Spleen (tissue), 7 donors: ENCODE data around the gene MRPL21.

DNA sequence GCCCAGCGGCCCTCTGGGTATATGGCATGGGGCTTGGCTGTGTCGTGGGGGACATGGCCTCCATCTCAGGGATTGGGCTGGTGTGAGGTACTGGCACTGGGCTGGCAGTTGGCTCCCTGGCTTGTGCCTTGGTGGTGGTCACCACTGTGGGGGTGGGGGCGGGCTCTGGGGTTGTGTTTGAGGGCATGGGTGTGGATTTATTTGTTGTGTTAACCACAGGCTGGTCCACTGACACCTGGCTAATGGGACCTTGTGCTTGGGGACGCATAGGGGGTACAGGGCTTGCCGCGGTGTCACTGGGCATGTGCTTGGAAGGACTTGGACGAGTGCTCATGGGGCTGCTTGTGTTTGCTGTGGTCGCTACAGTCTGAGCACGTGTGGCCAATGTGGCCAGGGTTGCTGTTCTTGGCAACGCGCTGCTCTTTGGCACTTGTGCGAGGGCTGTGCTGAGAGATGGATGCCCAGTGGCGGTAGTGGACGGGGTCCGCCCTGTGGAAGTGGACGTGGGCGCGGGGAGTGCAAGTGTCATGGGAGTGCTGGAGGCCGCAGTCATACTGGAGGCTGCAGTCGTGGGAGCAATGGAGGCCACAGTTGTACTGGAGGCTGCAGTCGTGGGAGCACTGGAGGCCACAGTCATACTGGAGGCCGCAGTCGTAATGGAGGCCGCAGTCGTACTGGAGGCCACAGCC lies 9.6 kb downstream of the C11orf24 start:
- PRO-cap, 4 experiments: no peak in any of the 4 experiments
- RAMPAGE, long total RNA, 4 experiments: no peak in any of the 4 experiments

DNA sequence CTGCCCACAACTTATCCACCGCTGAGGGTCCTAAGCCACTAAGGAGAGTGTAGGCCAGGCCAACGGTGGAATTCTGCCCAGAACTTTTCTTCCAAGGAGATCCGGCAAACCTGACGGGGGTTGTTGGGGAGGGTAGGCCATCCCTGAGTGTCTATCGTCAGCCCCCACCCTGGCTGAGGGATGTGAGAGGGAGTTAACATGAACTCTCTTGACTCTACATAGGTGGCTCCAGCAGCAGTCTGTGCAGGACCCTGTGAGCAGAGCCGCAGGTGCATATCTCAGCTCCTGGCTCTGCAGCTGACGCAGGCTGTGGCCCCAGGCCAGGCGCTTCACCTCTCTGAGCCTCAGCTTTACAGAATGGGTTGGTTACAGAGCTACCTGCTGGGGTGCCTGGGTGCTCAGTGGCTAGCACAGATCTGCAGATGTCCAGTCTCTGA lies 16.1 kb upstream of the LRP5 start:
- PRO-cap, 4 experiments: no peak in any of the 4 experiments
- RAMPAGE, long total RNA, 4 experiments: no peak in any of the 4 experiments

- PRO-cap, 4 experiments: no peak in any of the 4 experiments
- RAMPAGE, long total RNA, 4 experiments: no peak in any of the 4 experiments
Measured at GRCh38 chr11:68338274-68338822, 26.0 kb downstream of the LRP5 start.

GRCh38 chr11:68342317-68343352 lies 30.2 kb downstream of the LRP5 start:
- PRO-cap, 4 experiments: no peak in any of the 4 experiments
- RAMPAGE, long total RNA, 4 experiments: no peak in any of the 4 experiments

DNA sequence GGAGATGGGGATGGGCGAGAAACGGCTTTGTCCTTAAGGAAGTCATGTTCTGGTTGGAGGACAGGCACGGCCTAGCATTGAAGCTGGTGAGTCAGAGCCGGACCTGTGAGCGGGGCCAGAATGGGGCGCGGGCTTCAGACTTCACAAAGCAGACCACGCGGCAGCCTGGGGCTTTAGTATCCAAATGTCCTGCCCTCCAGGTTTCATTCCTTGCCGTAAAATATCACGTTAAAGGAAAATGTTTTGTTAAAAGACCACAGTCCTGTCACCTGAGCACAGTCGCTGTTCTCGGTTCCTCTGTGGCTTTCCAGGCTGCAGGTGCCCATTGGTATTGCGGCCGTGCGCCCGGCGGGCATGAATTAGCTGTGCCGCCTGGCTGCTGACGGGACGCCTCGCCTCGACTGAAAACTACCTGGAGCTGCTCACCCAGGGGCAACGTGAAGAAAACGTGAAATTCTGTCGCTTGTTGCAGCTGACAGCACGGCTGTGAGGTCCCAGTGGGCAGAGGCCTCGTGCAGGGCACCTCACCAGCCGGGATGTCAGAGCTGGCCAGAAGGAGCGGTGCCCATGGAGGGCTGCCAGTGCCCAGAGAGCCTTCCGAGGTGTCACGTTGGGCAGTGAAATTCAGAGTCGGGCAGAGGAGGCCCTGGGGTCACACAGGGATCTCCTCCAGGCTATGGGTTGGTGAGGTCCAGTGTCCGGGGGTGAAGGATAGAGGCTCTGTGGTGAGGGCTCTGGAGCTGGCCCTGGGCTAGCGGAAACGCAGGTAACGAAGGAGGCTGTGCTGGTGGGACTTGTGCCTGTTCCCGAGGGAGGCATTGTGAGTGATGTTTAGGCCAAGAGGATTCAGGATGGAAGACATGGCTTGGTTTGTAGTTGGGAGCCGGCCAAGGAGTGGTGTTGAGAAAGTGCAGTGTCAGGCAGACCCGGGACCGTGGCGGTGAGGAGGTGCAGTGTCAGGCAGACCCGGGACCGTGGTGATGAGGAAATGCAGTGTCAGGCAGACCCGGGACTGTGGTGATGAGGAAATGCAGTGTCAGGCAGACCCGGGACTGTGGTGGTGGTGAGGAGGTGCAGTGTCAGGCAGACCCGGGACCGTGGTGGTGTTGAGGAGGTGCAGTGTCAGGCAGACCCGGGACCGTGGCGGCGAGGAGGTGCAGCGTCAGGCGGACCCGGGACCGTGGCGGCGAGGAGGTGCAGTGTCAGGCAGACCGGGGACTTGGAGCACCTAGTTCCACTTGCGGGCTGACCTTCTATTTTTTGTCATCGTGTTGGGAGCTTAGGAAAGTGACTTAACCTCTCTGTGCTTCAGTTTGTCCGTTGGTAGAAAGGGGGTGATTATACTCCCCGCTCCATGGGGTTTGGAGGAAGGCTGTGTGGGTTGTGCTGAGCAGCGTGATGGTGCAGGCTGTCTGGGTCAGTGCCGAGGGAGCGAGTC lies 59.4 kb downstream of the LRP5 start:
- PRO-cap, 4 experiments: no peak in any of the 4 experiments
- RAMPAGE, long total RNA, 4 experiments: no peak in any of the 4 experiments

GRCh38 chr11:68411491-68412190 lies 48.9 kb upstream of the PPP6R3 start:
- PRO-cap, 4 experiments: no peak in any of the 4 experiments
- RAMPAGE, long total RNA, 4 experiments: no peak in any of the 4 experiments

DNA sequence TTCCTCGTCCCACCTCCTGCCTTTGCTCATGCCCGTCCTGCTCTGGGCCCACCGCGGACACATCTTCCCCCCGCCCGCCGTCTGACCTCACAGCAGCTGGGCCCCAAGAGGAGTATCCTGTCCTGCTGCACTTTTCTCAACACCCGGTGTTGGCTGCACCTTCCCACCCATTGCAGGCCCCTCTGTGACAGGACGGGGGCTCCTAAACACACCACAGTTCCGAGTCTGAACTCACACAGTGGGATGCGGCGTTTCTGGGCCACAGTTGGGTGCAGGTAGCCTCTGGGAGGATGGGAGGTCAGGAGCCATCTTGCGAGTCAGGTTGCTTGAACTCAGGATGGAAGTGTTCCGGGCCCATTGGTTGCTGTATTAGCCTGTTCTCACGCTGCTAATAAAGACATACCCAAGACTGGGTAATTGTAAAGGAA lies 12.9 kb upstream of the PPP6R3 start:
- PRO-cap, 4 experiments: no peak in any of the 4 experiments
- RAMPAGE, long total RNA, 4 experiments: no peak in any of the 4 experiments

DNA sequence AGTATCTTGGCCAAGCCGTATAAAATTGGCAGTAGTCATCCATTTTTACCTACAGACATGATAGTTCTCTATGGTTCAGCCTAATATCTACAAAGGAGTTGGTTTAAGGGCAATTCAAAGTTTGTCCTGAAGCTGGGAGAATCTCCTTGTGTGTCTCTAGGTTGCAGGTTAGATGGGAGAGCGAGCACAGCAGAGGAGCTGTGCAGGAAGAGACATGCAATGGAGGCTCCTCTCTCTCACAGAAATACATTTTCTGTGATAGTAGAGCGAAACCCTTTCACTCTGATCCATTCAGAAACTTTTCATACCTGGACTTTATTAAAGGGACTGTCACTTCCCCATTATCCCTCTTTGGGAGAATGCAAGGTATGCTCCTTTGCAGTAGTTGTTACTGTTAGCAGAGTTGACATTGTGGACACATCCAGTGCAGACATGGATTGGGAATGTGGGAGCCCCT lies 91.6 kb downstream of the PPP6R3 start:
- PRO-cap, 4 experiments: no peak in any of the 4 experiments
- RAMPAGE, long total RNA, 4 experiments: no peak in any of the 4 experiments

DNA sequence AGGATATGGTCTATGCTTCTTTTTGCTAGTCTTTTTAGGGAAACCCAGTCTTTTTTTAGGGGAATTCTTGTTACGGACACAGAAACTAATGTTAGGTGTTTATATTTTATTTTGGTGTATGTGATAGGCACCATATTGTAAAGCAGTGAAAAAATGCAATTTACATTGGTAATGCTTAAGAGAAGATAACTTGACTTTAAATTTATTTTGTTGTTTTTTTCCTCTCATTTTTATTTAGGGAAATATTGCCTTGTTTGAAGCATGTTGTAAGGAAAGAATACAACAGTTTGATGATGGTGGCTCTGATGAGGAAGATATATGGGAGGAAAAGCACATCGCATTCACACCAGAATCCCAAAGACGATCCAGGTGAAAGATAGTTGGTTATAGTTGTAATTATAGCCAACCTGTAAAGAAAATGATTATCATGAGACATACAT lies 93.0 kb upstream of the GAL start:
- PRO-cap, 4 experiments: no peak in any of the 4 experiments
- RAMPAGE, long total RNA, 4 experiments: no peak in any of the 4 experiments

DNA sequence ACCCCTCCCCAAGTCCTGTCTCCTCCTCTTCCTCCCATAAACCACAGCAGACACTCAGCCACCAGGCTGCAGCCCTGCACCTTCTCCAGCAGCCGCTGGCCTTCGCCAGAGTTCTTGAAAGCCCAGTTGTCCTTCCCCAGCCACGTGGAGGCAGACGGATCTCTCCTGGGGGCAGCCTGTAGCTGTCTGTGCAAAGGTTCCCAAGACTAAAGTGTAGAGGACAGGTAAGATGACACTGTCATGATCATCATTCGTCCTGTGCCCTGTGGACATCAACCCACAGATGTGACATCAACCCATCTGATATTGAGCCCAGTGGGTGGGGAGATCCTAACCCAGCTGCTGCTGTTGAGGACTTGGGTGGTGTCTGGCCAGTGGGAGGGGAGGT lies 1.4 kb upstream of the GAL start:
- PRO-cap, 4 experiments: no peak in any of the 4 experiments
- RAMPAGE, long total RNA, 4 experiments: no peak in any of the 4 experiments

- PRO-cap, 4 experiments: no peak in any of the 4 experiments
- RAMPAGE, long total RNA, 4 experiments: no peak in any of the 4 experiments
Measured at GRCh38 chr11:68725916-68726309, 25.4 kb downstream of the TESMIN start.

DNA sequence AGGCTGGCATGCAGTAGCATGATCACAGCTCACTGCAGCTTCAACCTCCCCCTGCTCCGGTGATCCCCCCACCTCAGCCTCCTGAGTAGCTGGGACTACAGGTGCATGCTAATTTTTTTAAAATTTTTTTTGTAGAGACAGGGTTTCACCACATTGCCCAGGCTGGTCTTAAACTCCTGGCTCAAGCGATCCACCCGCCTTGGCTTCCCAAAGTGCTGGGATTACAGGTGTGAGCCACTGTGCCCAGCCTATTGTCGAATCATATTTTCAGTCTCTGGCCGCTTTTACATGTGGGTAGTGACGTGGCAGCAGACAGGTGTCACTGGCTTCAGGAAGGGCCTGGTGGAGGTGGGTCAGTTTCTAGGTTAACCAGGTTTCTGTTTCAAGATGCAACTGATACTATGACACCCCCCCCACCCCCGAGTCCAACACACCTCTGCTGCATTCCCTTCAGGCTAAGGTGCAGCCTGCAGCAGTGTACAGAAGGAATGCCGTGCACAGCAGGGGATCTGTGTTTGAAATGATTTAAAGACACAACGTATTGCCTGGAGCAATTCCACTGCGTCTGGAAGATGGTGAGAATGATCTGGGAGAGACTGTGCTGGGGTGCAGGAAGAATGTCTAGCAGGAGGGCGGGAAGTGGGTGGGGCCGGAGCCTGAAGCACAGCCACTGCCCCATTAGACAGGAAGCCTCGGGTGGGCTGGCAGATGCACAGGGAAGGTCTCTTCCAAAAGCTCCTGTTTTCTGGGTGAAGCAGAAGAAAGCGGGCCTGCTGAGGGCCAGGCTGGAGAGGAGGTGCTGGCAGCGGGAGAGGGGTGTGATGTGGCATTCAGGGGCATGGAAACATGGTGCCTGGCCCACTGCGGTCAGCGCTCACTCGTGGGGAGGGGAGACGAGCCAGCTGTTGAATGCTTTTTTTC lies 11.8 kb upstream of the TESMIN start:
- PRO-cap, 4 experiments: no peak in any of the 4 experiments
- RAMPAGE, long total RNA, 4 experiments: no peak in any of the 4 experiments

- PRO-cap, 4 experiments: no peak in any of the 4 experiments
- RAMPAGE, long total RNA, 4 experiments: no peak in any of the 4 experiments
Measured at GRCh38 chr11:68897869-68898817, 5.5 kb downstream of the MRPL21 start.

GRCh38 chr11:68903546-68904030 lies at the start of gene MRPL21:
Gene MRPL21 (minus strand): TSS chr11:68903832.
- PRO-cap, 4 experiments: peak in 4 of 4 experiments; most common plus-strand start chr11:68903907 (in 4); most common minus-strand start chr11:68903832 (in 4)
- RAMPAGE, long total RNA, 4 experiments: start-site peak on the plus strand in 4 of 4 experiments, at chr11:68903883-68903943 at its widest, 76 to 177 reads per replicate; start-site peak on the minus strand in 4 of 4 experiments, at chr11:68903808-68903826 at its widest, 113 to 242 reads per replicate

DNA sequence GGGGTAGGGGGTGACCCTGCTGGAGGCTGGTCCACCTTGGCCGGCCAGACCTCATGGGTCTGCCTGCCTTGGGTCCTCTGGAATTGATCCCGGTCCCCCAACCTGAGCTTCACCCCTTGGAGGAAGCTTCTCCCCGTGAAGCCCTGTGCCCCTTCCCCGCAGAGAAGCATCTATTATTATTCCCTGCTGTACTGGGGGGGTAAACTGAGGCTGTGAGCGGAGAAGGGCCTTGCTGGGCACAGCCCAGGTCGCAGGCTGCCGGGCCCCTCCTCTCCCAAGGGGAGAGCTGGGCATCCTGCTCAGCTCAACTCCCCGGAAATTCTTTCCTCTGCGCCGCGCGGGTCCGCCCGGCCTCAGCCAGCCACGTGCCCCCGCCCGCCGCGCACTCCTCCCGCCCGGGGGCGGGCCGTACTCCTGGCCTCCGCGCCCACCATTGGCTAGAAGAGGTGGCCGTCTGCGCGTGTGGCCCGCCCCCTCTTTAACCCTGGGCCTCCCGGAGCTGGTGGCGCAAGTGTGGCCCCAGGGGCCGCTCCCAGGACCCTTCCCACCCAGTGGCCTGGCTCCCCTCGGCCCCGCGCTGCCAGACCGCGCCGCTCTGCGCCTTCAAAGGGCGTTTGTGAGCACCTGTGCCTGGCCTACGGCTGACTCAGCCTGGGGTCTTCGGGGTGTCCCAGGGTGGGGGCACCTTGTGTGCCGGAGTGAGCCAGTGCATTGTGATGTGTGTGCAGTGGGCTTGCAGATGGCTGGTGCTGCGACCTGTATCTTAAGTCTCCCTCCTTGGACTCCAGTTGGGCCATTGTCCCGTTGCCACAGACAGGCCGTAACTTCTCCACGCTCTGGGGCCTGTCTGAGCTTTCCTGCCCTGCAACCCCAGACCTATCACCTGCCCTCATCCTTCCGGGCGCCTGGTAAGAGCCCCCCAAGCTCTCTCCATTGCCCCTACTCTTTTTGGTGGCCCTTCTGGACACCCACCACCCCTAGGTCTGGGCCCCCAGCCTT lies 2.0 kb downstream of the MRGPRF start:
- PRO-cap, 4 experiments: peak in 4 of 4 experiments; most common plus-strand start position 481 of the sequence (in 1); most common minus-strand start position 311 of the sequence (in 4)
- RAMPAGE, long total RNA, 4 experiments: no peak in any of the 4 experiments

DNA sequence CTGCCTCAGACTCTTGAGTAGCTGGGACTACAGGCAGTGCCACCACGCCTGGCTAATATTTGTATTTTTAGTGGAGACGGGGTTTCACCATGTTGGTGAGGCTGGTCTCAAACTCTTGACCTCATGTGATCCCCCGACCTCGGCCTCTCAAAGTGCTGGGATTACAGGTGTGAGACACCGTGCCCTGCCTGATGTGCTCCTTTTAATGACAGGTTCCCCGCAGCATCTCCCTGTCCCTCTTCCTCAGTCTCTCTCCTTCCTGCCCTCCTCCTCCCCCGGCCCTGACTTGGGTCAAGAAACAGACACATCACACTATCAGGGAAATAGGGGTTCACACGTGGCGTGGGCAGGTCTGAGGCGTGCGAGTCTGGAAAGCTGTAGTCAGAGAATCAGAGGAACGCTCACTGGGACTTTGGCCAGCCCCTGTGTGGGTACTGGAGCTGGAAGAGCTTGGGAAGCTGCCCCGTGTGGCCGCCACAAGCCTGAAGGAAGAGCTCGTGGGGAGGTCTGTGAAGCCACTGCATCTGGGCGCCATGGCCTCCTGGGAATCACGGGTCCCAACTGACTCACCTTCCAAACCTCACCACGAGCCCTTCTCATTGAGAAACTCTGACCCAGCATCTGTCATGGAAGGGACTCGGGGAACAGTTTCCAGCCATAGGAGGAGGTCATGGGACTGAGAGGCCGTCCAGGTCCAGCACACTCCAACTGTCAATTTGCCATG lies 5.7 kb upstream of the MRGPRF start:
- PRO-cap, 4 experiments: no peak in any of the 4 experiments
- RAMPAGE, long total RNA, 4 experiments: no peak in any of the 4 experiments

DNA sequence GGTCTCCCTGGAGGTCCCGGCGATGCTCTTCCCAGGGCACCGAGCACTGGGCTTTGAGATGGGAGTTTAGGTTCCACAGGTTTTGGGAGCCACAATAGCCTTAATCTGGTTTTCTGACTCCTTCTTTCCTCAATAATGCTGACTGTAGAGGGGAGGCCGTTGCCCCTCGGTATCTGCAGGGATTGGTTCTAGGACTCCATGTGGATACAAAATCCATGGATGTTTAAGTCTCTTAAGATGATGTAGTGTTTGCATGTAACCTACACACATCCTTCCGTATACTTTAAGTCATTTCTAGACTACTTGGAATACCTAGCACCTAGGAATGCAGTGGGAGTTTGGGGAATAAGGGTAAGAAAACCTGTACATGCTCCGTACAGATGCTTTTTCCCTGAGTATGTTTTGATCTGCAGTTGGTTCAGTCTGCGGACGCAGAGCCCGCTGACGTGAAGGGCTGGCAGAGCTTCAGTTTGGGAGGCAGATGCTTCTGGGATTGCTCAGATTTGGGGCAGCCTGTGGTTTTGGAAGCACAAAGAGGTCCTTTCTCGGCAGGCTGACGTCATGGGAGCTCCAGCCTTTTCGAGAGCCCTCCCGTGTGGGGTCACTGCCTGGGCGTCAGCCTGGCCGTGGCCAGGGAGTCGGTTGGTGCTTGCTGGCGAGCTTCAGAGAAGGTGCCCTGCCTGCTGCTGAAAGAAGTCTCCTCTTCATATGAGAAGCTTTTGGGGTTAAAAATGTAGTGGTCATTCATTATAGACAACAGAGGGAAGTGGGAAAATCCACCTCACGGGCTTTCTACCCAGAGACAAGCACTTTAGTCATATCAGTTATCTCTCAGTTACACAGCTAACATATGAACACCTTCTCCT lies 26.6 kb downstream of the TPCN2 start:
- PRO-cap, 4 experiments: no peak in any of the 4 experiments
- RAMPAGE, long total RNA, 4 experiments: no peak in any of the 4 experiments

- PRO-cap, 4 experiments: no peak in any of the 4 experiments
- RAMPAGE, long total RNA, 4 experiments: no peak in any of the 4 experiments
Measured at GRCh38 chr11:69115465-69116134, 40.1 kb upstream of the SMIM38 start.

GRCh38 chr11:69166140-69166501 lies 10.4 kb downstream of the SMIM38 start:
- PRO-cap, 4 experiments: no peak in any of the 4 experiments
- RAMPAGE, long total RNA, 4 experiments: no peak in any of the 4 experiments

DNA sequence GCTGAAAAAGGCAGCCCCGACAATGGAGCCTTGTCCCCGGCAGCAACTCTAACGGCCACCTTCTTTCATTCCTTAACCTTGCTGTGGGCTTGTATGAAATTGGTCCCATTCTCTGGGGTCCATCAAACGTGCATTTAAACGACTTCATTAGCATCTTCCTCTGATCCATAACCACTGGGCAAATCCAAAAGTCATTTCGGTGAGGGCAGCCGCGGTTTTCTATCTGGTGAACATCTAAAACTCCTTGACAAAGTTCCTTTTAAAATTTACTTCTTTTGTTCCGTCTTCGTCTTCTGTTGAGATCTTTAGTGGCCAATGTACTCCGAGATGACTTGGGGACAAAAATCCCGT lies 59.9 kb upstream of the MYEOV start:
- PRO-cap, 4 experiments: peak in 2 of 4 experiments; most common minus-strand start position 219 of the sequence (in 2)
- RAMPAGE, long total RNA, 4 experiments: no peak in any of the 4 experiments